Spleen (tissue), 7 donors: ENCODE data around the genes IL6, MALSU1 and IGF2BP3.

- PRO-cap, 4 experiments, result no peak in any of the 4 experiments
- RAMPAGE, long total RNA, 4 experiments, result no peak in any of the 4 experiments
These were observed 101.0 kb upstream of the STEAP1B start for GRCh38 chr7:22600977-22601356.

DNA sequence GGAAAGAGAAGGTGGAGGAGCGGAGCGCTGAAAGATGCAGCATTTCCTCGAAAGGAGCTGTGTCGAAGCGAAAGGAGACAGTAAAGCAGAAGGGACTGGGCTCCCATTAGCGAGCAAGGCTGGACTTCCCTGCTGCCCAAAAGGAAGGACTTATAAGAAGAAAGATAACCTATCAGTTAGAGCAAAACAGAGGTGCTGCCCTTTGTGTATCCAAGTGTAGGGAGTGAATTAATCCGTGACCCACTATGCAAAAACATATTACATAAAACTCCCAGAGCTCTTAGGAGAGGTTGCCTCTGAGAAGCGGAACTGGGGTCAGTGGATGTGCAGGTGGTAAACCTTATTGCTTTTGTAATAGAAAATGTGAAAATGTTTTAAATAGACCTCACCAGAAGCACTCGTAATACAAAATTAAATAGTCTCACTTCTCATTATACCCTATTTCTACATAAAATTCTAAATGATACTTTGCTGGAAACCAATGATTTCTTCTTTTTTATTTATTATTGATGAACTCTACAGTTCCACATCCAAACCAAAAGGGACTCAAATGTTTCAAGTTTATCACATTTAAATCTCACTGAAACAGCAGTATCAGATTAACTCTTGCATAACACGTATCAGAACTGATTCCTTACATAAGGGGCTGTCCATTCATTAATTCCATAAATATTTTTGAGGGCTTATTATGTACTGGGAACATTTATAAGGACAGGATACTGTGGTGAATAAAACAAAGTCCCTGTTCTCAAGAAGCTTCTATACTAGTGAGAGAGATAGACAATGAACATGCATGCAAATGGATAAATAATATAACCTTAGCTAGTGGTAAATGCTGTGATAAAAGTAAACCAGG is 17.0 kb upstream of the IL6 start:
- PRO-cap, 4 experiments, result peak in 2 of 4 experiments; most common plus-strand start position 307 of the sequence (in 1); most common minus-strand start position 225 of the sequence (in 1)
- RAMPAGE, long total RNA, 4 experiments, result no peak in any of the 4 experiments

GRCh38 chr7:22725248-22726105 is 1.5 kb upstream of the IL6 start:
- PRO-cap, 4 experiments, result peak in 1 of 4 experiments; most common plus-strand start chr7:22725599 (in 1); most common minus-strand start chr7:22725600 (in 1)
- RAMPAGE, long total RNA, 4 experiments, result start-site peak on the plus strand in 3 of 4 experiments, at chr7:22725826-22726084 at its widest, 5 to 40 reads per replicate

- PRO-cap, 4 experiments, result peak in 4 of 4 experiments; most common plus-strand start chr7:22727415 (in 2); most common minus-strand start chr7:22726993 (in 1)
- RAMPAGE, long total RNA, 4 experiments, result start-site peak on the plus strand in 3 of 4 experiments, at chr7:22727083-22727602 at its widest, 9 to 22 reads per replicate; start-site peak on the minus strand in 3 of 4 experiments, at chr7:22727493-22727988 at its widest, 5 to 28 reads per replicate
These were observed at the start of gene IL6 for GRCh38 chr7:22726755-22727987. TSS of gene IL6 (plus strand) at chr7:22727200.

- PRO-cap, 4 experiments, result no peak in any of the 4 experiments
- RAMPAGE, long total RNA, 4 experiments, result no peak in any of the 4 experiments
These were observed 580 bp upstream of the KLHL7 start for GRCh38 chr7:23104873-23105537.

DNA sequence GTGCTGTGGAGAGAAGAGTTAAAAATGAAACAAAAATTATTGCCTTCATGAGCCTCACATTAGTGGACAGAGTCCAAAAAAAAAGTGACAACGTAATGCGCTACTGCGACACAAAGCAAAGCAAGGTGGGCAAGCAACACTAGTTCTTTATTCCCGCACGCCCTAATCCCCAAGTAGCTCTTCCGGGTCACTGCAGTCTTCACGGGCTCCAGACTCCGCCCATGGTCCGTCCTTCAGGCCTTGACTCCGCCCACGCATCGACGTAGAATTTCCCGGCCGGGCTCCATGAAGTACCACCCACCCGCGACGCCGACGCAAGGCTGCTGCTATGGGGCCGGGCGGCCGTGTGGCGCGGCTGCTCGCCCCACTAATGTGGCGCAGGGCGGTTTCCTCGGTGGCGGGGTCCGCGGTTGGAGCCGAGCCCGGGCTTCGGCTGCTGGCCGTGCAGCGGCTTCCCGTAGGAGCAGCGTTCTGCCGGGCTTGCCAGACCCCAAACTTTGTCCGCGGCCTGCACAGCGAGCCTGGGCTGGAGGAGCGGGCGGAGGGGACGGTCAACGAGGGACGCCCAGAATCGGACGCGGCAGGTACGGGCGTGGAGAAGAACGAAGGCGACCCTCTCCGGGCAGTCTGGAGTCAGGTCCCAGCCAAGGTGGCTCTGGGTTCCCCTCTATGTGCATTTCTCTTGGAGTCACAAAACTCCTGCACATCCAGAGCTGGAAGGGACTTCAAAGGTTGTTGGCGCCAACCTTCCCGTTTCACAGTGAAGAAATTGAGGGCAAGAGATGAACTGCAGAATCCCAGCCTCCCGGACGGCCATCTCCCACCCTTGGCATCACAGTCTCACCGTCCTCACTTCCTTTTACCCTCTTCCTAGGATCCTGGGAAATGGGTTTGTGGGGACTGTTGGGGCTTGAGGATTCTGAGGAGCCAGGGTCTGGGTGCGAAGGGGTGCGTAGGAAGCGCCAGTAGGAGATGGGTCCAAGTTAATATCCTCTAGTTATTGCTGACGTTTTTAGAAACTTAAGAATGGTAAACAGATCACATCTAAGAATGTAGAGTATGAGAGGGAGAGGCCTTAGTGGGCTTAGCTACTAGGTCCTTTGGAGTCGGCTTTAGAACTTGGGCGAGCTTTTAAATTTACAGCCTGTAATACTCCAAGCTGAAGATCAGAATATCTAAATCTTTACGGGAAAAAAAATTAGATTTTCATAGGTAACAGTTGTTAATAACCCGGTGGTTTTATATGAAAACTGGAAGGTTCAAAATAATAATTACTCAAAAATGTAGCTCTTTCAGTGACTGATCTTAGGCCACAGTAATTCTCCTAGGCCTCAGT is at the start of gene MALSU1:
Gene MALSU1 (plus strand): TSS at position 315 of the 1,336 bp plus-strand sequence.
- PRO-cap, 4 experiments, result peak in 4 of 4 experiments; most common plus-strand start position 317 of the sequence (in 4); most common minus-strand start position 171 of the sequence (in 2)
- RAMPAGE, long total RNA, 4 experiments, result start-site peak on the plus strand in 4 of 4 experiments, centred at positions 307 to 321 of the sequence, 396 to 709 reads per replicate

DNA sequence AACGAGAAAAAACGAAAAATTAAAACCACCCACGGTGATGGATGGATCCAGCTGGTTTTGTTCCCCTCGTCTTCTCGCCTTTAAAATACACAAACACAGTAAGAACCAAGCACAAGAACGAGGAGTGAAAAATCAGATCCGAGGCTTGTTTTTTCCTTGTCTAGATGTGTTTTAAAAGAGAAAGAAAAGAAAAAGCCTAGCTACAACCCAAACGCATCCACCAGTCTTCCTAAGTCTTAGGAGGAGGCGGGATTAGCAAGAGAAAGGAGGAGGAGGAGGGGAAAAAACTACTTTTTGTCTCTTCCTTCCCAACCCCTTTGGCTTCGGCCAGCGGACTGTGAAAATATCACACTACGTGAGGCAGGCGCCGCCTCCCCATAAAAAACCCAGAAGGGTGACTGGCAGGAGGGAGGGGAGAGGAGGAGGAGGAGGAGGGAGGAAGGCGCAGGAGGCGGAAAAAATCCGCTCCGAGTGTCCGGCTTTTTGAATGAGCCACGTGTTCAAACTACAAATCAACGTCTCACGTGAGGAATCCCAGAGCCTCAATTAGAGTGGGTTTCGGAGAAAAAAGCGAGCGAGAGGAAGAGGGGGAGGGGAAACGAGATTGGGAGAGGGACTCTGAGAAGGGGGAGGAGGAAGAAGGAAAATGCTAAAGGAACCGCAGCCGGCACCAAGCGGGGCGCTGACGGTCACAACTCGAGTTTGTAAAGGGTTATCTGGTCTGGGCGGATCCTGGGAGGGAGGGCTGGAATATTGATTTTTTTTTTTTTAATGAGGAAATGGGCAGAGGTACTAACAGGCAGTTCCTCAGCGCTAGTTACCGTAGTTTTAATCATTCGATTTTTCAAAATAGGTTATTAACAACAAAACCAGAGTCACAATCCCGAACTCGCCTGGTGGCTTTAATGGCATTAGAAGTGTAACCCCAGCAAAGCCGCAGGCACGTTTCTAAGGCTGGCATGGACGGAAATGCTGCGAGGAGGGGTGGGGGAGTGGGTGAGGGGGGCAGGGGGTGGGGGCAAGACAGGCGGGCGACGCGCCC is at the start of gene IGF2BP3:
Gene IGF2BP3 (minus strand): TSS at position 353 of the 1,042 bp plus-strand sequence.
- PRO-cap, 4 experiments, result no peak in any of the 4 experiments
- RAMPAGE, long total RNA, 4 experiments, result no peak in any of the 4 experiments

DNA sequence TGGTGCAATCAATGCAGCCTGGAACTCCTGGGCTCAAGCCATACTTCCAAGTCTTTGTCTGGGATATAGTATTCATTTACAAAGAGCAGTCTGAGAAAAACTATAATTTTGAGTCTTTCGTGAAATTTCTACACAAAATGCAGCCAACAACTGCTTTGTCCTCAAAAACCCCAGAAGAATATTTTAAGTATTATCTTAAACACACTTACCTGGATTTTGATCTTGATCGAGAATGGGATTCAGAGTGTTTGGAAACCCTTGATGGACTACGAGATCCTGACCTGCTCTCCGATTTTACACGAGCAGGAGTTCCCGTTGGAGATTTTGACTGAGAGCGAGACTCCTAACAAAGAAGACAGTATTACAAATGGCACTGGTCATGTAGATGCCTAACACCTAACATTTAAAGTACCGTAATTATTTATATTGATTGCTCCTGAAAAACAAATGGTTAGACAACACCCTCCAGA is 10.2 kb downstream of the TRA2A start:
- PRO-cap, 4 experiments, result no peak in any of the 4 experiments
- RAMPAGE, long total RNA, 4 experiments, result no peak in any of the 4 experiments

GRCh38 chr7:23521968-23522549 is 9.7 kb downstream of the TRA2A start:
- PRO-cap, 4 experiments, result no peak in any of the 4 experiments
- RAMPAGE, long total RNA, 4 experiments, result no peak in any of the 4 experiments

DNA sequence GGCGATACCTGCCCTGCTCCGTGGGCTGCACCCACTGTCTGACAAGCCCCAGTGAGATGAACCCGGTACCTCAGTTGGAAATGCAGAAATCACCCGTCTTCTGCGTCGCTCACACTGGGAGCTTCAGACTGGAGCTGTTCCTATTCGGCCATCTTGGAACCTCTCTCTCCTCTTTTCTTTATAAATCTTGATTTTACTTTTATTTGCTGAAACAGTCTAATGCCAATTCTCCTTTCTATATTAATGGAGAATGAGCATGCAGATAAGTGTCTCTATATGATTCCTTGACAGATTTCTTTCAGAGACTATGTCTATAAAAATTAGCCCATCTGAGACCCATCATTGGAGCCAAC is 13.0 kb downstream of the STK31 start:
- PRO-cap, 4 experiments, result no peak in any of the 4 experiments
- RAMPAGE, long total RNA, 4 experiments, result no peak in any of the 4 experiments

- PRO-cap, 4 experiments, result no peak in any of the 4 experiments
- RAMPAGE, long total RNA, 4 experiments, result no peak in any of the 4 experiments
These were observed 134.8 kb downstream of the STK31 start for GRCh38 chr7:23844792-23845198.

GRCh38 chr7:24572937-24573073 is 447 bp upstream of the PALS2 start:
- PRO-cap, 4 experiments, result peak in 1 of 4 experiments; most common plus-strand start chr7:24572998 (in 1)
- RAMPAGE, long total RNA, 4 experiments, result no peak in any of the 4 experiments

GRCh38 chr7:24573573-24574432 is 551 bp downstream of the PALS2 start:
- PRO-cap, 4 experiments, result peak in 4 of 4 experiments; most common plus-strand start chr7:24573735 (in 1); most common minus-strand start chr7:24574290 (in 4)
- RAMPAGE, long total RNA, 4 experiments, result no peak in any of the 4 experiments

DNA sequence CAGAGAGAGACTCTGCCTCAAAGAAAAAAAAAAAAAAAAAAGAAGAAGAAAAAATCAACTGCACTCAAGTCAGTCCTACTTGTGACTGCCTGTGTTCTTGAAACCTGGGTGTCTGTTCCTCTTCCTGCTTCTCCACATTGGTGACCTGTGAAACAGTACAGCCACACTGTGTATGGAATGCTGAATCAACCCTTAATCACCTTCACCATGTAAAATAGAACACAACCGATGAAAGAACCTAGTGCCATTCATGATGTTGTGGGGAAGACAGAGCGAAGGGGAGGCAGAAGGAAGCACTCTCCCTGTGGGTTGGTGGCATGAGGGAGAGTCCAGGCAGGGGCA is 75.2 kb upstream of the GSDME start:
- PRO-cap, 4 experiments, result peak in 2 of 4 experiments; most common plus-strand start position 94 of the sequence (in 2)
- RAMPAGE, long total RNA, 4 experiments, result no peak in any of the 4 experiments

GRCh38 chr7:24833633-24833832 is 76.3 kb upstream of the GSDME start:
- PRO-cap, 4 experiments, result peak in 2 of 4 experiments; most common plus-strand start chr7:24833758 (in 1)
- RAMPAGE, long total RNA, 4 experiments, result no peak in any of the 4 experiments

DNA sequence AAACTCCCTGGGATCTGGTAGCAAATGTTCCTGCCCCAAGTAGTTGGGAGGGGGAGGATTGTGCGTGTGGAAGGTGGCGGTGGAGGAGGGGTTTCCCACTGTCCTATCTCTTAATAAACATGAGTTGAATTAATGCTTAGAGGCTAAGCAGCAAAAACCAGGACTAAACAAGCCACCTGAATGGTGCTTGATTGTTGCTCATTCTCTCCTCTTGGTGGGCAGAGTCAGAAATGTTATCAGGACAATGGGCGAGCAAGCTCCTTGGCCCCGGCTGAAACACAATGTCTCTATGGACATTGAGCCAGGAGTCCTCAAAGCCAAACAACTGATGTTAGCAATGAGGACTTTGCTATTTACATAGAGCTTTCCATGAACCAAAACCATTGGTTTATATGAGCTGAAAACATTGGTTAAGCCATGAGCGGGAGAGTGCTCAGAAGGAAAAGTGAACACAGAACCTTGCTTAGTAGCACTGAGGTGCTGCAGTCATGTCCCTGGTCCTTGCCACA is 21.4 kb upstream of the NPVF start:
- PRO-cap, 4 experiments, result no peak in any of the 4 experiments
- RAMPAGE, long total RNA, 4 experiments, result no peak in any of the 4 experiments

GRCh38 chr7:25255668-25256434 is 27.6 kb upstream of the NPVF start:
- PRO-cap, 4 experiments, result no peak in any of the 4 experiments
- RAMPAGE, long total RNA, 4 experiments, result no peak in any of the 4 experiments

DNA sequence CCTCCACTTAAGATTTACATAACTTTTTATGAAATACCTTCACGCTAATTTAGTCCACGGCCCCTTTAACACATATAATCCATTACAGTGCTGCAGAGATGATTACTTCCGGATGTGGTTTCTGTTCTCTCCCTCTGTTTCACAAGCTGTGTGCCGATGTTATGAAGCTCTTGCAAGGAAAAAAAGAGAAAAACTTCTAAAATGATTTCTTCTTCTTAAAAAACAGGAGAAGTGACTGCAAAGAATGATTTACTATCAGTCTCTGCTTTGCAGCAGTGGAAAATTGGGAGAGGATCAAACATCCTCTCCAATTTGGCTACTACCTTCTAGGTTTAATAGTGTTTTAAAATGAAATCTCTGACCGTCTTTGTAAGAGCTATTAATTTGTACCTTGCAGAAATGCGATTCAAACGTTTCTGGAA is 32.9 kb upstream of the NPVF start:
- PRO-cap, 4 experiments, result peak in 1 of 4 experiments; most common plus-strand start position 124 of the sequence (in 1)
- RAMPAGE, long total RNA, 4 experiments, result no peak in any of the 4 experiments

DNA sequence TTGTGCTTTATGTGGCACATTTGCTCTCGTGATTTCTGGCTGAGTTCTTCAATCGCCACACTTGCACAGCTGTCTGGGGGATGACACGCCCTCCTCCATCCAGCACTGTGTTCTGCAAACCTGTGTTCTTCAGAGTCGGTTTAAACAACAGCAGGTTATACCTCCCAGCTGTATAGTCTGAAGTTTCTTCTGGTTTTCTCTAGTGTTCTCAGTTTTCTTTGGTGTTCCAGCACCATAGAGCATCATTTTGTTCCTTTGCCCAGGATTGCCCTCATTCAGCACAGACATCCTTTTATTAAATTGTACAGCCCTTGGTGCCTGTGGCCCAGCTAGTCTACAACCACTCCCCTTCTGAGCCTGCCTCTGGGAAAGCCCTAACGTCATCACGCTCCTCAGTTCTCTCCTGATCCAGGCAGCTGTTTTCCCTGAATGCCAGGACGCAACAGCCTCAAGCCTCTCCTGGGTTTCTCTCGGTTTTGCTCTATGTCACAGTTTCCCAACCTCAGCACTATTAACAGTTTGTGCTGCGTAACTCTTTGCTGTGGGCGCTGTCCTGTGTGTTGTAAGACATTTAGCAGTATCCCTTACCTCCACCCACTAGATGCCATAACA is 226.1 kb upstream of the NPVF start:
- PRO-cap, 4 experiments, result no peak in any of the 4 experiments
- RAMPAGE, long total RNA, 4 experiments, result no peak in any of the 4 experiments

- PRO-cap, 4 experiments, result no peak in any of the 4 experiments
- RAMPAGE, long total RNA, 4 experiments, result start-site peak on the plus strand in 1 of 4 experiments, at chr7:25603587-25603624 at its widest, 5 reads per replicate
These were observed 374.9 kb upstream of the NPVF start for GRCh38 chr7:25602948-25603874.